PC-3 (cell line): ENCODE results near the genes OR10A4 and LMO1.

GRCh38 chr11:6745729-6746203 lies 26.0 kb downstream of the OR2AG2 start:
- RAMPAGE, long total RNA, result no peak

GRCh38 chr11:6876211-6876916 lies at the start of gene OR10A4:
OR10A4 (plus strand) TSS chr11:6876625.
- RAMPAGE, long total RNA, result no peak

- RAMPAGE, long total RNA, result no peak
These were observed 1.0 kb downstream of the ZNF215 start for GRCh38 chr11:6927200-6927679.

- RAMPAGE, long total RNA, result no peak
These were observed 508 bp downstream of the ZNF214 start for GRCh38 chr11:7019509-7020166.

- RAMPAGE, long total RNA, result no peak
These were observed 347 bp downstream of the CYB5R2 start for GRCh38 chr11:7672998-7673307.

GRCh38 chr11:8234523-8234866 lies 29.2 kb downstream of the LMO1 start:
- RAMPAGE, long total RNA, result no peak

- RAMPAGE, long total RNA, result no peak
These were observed at the start of gene LMO1 for GRCh38 chr11:8263572-8264018. LMO1 (minus strand) TSS chr11:8263878.

DNA sequence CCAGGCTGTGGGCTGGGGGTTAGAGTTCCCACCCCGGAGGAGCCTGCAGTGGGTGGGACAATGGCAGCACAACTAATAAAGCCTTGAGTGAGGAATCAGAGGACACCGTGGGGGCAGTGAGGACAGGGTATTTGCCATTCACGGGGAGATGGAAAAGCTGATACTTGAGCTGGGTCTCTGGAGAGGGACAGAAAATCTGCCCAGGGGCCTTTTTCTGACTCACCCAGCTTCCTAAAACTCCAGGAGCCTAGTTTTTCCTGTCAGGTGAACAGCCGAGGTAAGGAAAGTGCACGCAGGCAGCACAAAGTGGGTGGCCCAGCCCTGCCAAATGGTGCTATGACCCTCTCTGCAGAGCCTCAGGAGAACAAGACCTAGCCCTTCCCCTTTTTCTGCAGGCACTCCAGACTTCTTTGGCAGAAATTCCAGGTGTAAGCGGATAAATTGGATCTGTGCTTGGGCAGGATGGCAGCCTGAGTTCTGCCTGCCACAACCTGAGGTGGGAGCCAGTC lies 72.7 kb upstream of the LMO1 start:
- RAMPAGE, long total RNA, result no peak

- RAMPAGE, long total RNA, result no peak
These were observed 107.9 kb downstream of the STK33 start for GRCh38 chr11:8485912-8486753.

DNA sequence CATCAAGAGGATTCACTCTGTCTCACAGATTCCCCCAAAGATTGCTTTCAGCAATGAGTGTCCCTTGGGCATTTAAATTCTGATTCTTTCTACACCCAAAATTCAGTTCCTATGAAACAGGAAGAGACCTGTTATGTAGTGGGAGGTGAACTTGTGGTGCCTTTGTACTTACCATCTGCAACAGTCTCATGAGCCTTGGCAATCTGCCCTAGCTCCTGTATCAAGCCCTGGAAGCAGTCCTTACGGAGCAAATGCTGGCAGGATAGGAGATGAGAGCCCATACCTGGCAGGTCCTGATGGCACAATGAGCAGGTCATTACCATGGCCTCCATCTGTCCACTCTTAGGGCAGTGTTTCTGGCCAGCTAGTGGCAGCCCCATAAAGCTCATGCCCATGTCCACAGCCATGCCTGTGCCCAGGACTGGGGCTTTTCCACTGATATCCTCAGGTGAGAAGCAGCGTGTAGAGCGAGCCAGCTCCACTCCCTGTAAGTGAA lies 10.8 kb downstream of the TRIM66 start:
- RAMPAGE, long total RNA, result no peak

DNA sequence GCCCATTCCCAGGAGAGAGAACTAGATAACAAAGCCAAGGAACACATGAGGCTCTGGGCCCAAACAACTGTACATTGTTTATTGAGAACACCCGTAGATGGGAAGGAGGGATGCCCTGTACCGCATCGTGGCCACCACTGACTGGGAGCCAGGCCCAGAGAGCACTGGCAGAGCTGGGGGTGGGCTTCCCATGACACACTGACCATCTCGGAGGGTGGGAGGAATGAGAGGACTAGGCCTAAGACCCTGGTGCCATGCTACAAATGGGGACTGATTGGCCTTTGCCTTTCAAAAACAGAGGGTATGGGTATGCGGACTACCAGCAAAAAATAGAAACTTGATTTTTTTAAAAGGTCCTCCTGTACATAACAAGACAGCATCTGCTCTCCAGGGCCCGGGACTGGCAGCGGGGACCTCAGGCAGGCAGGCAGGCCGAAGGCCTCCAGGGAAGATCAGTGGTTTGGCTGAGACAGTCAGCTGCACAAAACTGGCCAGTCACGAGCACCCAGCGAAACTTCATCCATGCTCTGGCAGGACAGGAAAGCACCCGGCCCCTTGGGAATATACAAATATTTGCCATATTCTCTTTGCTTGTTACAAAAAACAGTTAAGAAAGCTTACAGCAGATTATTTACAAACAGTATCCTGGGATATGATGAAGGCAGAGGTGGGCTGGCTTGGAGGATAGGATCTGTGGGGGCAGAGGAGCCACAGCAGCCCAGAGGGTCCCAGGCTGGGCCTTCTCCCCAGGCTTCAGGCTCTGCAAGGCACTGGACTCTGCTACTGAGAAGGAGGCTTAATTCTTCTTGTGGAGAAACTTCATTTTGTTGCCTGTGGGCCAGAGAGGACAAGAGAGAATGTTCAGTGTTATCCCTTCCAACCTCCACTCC lies 11.0 kb downstream of the RPL27A start:
- RAMPAGE, long total RNA, result no peak

GRCh38 chr11:8696385-8696686 lies 13.7 kb downstream of the RPL27A start:
- RAMPAGE, long total RNA, result no peak

GRCh38 chr11:8697674-8698213 lies 15.2 kb downstream of the RPL27A start:
- RAMPAGE, long total RNA, result no peak

DNA sequence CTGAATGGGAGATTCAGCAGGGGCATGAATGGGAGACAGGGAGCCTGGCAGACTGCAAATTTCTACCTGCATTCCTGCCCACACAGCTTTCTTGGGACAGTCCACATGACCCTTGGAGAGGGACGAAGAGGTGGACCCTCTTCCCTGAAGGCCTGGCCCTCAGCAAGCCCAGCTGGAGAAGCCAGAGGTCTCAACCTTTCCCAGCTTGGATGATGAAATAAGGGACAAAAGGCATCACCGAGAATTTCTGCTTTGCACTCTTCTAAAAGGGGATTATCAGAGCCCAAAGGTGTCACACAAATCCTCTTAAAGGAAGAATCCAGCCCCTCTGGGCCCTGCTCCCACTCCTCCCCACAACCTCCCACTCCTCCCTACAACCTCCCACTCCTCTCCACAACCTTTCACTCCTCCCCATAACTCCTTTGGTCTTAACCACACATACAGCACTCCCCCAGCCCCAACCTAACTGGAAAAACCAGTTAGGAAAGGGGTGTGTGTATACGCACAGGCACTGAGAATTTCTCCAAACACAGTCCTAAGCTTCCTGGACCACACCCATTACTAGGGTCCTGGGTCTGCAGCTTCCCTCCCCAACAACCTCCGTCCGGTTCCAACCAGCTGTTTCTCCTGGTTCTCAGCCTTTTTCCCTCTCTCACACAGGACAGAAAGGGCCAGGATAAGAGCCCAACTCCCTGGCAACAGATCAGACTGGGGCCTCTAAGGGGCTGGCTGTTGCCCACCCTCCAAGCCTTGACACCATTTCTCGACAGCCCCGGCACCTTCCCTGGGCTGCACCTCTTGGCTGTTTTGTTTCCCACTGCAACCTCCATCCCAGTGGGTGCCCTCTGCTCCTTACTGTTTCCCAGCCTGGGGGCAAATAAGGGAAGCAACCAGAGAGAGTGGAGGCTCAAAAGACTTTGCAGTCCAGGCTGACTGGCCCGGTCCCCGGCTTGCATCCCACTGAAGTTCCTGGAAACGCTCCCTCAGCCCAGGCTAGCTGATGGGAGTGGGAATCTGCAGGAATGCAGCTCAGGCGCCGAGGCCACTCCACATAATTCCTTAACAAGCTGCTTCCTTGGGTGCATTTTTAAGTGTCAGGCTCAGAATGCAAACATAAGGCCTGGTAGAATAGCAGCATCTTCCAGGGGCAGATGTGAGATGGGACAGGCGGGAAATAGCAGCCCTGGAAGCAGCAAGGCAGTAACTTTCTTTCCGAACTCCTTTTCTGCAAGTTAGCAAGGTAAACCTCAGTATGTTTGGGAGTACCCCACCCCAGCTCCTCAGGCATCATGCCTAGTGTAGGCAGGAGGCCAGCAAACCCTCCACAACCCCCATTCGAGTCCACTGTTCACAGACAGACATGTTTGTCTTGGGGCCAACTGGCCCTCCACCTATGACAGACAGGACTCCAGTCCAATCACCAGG lies 38.8 kb downstream of the RPL27A start:
- RAMPAGE, long total RNA, result no peak

GRCh38 chr11:8749022-8749556 lies 61.4 kb downstream of the DENND2B start:
- RAMPAGE, long total RNA, result no peak

GRCh38 chr11:8775132-8775693 lies 35.3 kb downstream of the DENND2B start:
- RAMPAGE, long total RNA, result no peak

GRCh38 chr11:8788350-8789182 lies 21.9 kb downstream of the DENND2B start:
- RAMPAGE, long total RNA, result no peak

DNA sequence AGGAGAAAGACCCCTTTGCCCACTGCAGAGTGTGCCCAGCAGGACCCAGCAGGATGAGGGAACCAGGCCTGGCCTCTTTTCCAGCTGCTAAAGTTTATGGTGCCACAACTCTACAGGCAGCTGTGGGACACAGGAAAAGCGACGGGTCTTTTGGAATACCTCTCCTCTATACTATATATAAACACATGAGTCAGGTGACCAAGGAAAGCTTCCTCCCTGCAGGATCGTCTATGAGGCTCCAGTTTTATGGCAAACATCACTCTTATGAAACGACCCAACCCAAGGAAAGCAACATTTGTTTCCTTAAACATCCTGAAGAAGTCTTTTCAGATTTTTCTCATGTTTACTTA lies 2.3 kb downstream of the DENND2B start:
- RAMPAGE, long total RNA, result no peak

DNA sequence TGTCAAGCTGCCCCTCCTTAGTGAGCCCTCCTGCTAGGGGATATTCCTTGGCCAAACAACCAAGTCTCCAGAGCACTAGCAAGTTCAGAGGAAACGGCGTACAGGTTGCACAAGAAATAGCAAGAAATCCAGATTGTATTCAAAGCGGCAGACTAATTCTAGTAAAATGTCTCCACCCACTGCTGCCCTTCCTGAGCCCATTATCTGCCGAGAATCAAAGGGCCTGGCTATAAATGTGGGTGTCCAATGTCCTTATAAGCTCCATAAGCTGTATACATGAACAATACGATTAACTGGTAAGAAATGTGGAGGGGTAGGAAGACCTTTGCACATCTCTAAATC lies 44.0 kb upstream of the AKIP1 start:
- RAMPAGE, long total RNA, result no peak

GRCh38 chr11:8870268-8871434 lies 40.3 kb upstream of the AKIP1 start:
- RAMPAGE, long total RNA, result no peak